Hematopoietic multipotent progenitor cell (in vitro differentiated cells): ENCODE measurements around a stretch of chr14.

DNA sequence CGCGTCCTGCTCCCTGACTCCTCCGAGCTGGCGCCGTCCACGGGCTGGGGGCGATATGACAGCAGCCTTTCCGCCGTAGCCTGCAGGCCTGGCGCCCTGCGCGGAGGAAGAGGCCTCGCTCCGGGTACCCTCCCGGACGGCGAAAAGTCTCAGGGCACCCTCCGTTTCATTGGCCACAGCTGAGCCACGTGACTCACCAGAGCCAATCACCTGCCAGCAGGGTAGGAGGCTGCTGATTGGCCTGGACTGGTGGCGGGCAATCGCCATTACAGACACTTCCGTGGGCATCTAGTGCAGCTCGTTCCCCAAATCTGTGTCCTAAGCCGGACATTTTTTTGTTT is 177.0 kb upstream of the PPP2R5C start:
- CAGE, long polyA plus RNA: no peak

- CAGE, long polyA plus RNA: no peak
Observed at GRCh38 chr14:101689764-101690242, 71.7 kb upstream of the PPP2R5C start.

- CAGE, long polyA plus RNA: no peak
Observed at GRCh38 chr14:101760284-101760793, 1.2 kb upstream of the PPP2R5C start.

- CAGE, long polyA plus RNA: no peak
Observed at GRCh38 chr14:101781698-101782058, 20.2 kb downstream of the PPP2R5C start.

DNA sequence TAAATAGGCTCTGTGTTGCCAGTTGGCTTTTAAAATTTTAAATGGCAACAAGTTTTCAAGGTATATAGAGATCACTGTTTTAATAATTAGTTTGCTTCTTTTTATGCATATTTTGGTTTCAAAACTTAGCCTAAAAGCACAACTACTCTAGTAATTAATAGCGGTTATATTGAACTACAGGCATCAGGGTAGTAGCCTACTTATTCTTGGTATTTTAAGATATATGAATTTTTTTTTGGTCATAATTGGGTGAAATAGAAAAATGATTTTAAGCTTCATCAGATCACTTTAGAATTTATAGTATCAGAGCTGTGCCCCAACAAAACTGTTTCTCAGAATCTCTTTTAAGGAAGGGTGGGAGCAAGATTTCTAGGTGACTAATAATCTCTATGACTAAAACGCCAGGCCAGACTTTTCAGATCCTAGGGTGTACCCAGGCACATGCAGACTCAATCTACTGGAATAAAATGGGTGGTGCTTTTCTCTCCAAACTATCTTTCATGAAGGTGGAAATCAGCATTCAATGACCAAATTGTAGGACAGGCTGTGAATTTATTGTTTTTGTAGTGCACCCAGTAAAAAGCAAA is 49.2 kb downstream of the PPP2R5C start:
- CAGE, long polyA plus RNA: no peak

- CAGE, long polyA plus RNA: no peak
Observed at GRCh38 chr14:101842168-101842508, 80.6 kb downstream of the PPP2R5C start.

GRCh38 chr14:101845329-101846160 is 84.0 kb downstream of the PPP2R5C start:
- CAGE, long polyA plus RNA: no peak

GRCh38 chr14:101962254-101962892 is 2.0 kb upstream of the DYNC1H1 start:
- CAGE, long polyA plus RNA: no peak

DNA sequence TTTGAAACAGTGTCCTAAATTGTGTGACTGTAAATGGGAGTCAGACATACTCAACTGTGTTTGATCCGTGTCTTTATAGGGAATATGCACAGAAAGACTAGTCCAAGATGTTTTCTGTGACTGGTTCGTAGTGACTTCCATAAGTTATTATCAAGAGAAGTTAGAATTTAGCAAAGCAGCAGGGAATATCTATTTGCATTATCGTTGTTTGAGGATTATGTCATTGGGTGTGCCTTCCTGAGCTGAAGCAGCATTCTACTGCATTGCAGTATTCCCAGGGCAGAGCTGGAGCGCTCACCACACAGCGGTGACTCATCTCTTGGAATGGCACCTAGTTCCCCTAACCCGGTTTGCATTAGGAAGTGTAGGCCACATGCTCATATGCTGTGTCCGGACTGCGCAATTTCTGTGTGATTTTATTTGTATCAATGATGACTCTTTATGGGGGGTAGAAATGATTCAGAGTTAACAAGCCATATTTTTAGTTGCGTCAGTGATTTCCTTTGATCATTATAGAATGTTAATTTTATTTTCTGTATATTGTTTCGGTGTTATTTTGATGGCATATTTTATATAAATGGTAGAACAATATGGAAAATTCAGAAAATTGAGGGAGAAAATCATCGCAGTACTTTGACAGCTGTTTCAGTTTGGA is 8.0 kb downstream of the DYNC1H1 start:
- CAGE, long polyA plus RNA: no peak

DNA sequence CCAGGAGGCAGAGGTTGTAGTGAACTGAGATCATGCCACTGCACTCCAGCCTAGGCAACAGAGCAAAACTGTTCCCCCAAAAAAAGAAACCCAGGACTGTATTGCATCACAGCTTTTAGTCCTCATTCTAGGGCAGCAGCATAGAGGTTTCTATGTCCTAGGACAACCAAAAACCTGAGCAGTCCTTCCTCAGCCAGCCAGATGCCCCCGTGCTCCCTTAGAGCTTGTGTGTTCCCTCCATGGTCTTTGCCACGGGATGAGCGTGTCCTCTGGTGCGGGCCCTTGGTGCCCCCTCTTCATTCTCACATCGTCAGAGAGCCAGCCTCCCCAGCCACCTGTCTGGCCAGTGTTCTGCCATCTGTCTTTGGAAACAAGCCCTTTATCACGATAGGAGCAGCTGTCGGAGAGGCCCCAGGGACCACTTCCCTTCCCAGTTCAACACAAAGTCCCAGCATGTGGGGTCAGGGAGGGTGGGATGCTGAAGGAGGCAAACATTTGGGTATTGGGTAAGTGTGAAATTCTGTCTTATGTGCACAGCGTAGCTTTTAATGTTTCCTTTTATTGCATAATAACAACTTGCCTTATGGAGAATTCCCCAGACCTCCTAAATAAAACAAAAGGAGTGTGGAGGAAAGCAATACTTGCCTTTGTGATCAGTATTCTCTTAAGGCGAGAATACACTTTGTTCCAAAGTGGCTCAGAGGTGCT is 44.5 kb downstream of the DYNC1H1 start:
- CAGE, long polyA plus RNA: no peak

DNA sequence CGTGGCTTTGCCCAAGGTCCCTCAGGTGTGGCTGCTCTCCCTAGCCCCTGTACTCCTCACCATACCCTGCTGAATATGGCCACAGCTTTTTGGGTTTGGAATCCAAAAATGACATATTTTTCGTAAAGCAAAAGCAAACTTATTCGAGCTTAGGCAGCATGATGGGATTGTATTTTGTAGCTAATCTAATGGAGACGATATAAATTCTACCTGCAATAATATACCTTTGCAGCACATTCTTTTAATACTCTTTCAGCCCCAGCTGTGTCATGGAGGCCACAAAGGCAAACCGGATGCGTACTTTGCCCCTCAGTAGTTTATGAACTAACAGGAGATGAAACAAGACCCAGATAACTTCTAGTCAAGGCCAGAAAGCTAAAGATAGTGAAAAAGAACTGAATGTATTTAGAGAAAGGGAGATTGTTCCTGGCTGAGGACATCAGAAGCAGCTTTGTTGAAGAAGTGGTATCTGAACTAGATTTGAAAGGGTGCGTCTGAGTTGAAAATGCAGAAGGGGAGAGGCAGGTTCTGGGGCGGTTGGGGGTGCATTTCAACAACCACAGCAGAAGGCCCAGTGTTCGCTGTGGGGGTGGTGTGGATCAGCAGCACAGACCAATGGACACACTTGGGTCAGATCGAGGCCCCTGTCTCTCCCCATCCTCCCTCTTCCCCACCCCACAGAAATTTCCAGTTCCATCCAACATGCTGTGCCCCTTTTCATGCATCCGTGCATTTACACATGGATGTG is 2.0 kb downstream of the ZNF839 start:
- CAGE, long polyA plus RNA: no peak

DNA sequence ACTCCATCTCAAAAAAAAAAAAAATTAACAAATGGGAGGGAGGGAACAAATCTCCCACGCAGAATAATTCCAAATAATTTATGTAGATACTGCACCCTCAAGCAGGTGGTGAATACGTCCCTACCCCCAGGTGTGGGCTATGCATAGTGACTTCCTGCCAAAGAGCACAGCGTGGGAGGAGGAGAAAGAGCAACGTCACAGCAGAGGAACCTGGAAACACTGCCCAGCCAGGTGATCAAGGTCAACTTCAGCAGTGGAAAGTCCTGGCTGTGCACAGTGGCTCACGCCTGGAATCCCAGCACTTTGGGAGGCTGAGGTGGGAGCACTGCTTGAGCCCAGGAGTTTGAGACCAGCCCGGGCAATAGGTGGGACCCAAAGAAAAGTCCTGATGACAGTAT is 9.6 kb downstream of the CINP start:
- CAGE, long polyA plus RNA: no peak

DNA sequence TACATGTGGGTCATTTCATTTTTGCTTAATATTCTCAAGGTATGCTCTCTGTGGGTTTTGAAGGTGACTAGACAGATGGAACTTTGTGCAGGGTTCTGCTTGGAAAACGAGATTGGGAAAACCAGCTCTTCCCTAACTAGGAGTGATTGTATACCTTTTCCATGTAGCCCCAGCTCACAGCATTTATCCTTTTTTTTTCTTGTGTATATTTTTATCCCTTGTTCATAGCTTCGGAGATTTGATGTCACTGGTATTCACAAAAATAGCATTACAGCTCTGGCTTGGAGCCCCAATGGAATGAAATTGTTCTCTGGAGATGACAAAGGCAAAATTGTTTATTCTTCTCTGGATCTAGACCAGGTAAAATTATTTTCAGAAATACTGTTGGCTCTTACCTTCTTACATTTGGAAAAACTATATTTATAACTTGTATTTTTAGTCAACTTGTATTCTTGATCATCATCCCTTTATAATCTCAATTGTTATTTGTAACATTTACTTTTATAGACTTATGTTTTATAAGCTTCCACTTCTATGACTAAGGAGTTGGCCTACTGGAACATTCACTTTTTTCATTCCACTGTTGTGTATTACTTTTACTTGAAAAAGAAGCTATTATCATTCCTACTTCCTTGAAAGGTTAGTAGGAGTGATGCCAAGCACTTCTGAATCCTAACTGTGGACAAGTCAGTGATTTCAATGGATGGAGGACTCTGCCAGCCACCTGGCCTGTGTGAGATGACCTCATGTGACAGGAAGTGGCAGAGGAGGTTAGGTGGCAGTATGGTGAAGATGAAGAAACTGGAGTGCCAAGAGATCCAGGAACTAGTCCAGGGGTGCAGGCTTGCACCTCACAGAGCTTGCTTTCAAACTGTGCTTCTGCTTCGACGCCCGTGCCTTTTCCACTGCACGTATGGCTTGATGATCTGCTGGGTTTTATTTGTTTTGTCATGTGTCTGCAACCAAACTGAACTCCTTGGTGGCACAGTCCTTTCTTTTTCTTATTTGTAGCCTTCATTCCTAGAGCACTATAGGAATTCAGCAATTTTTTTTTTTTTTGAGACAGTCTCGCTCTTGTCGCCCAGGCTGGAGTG is 45.9 kb downstream of the TECPR2 start:
- CAGE, long polyA plus RNA: no peak

DNA sequence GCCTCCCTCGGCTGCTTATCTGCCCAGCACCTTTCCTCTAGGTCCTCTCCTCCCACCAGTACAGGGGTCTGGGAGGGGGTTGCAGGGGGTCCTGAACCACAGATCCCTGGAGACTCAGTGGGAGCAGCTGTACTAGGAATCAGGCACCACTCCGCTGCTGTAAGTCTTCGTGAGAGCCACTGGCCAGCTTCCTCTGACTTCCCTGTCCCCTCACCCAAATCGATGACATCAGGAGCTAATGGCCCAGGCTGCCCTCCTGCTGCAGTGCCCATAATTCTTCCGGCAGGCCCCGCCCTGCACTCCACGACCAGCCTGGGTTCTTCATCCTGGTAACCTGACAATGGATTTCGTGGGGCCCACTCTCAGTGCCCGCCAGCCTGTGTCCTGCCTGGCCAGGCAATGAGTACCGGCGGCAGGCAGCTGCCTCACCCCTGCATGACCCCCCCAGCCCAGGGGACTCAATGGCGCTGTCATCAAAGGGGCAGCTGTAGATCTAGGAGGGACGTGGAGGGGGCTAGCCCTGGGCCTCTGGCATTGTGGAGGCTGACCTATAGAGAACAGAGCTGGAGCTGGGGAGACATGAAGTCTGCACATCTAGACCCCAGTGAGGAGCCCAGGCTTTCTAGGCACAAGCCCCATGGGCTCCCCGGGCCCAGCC is 4.9 kb downstream of the ANKRD9 start:
- CAGE, long polyA plus RNA: no peak

DNA sequence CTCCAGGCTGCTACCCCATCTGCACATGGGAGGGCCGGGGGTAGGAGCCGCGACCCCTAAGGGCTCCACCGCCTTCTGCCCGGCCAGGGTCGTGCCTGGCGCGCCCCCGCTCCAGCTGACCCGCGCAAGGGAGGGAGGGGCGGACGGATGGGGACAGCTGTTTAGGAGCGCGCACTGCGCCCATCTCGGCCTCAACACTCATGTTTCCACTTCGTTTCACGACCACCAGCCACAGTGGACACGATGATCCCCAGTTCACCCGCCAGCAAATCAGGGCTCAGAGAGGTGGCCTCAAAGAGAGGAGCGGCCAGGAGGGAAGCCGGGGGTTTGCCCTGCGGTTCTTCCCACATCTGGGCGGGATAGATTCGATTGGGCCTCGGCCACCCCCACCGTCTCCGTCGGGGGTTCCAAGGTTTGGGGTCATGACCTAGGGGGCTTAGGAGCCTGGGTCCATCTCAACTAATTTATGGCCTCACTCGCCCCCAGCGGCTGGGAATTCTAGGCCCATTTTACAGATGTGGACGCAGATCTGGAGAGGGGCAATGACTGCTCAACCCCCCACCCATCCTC is 693 bp upstream of the ANKRD9 start:
- CAGE, long polyA plus RNA: no peak

- CAGE, long polyA plus RNA: no peak
Observed at GRCh38 chr14:102646162-102646631, 53.7 kb downstream of the RCOR1 start.

- CAGE, long polyA plus RNA: no peak
Observed at GRCh38 chr14:102683615-102684487, 91.4 kb downstream of the RCOR1 start.

DNA sequence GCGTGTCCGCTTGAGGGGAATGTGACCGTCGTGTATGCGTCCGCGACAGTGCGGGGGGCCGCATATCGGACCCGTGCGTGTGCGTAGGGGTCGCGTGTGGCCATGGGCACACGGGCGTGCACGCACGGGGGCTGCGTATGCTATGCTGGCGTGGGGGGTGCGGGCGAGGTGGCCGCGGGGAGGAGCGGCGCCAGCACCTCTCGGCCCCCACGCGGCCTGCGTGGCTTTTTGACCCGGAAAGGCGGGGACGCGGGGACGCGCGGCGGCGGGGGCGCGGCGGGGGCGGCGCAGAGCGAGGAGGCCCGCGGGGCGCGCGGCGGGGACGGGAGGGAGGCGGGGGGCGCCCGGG is 396 bp upstream of the TRAF3 start:
- CAGE, long polyA plus RNA: no peak

- CAGE, long polyA plus RNA: no peak
Observed at GRCh38 chr14:102817803-102818314, 40.6 kb downstream of the TRAF3 start.

DNA sequence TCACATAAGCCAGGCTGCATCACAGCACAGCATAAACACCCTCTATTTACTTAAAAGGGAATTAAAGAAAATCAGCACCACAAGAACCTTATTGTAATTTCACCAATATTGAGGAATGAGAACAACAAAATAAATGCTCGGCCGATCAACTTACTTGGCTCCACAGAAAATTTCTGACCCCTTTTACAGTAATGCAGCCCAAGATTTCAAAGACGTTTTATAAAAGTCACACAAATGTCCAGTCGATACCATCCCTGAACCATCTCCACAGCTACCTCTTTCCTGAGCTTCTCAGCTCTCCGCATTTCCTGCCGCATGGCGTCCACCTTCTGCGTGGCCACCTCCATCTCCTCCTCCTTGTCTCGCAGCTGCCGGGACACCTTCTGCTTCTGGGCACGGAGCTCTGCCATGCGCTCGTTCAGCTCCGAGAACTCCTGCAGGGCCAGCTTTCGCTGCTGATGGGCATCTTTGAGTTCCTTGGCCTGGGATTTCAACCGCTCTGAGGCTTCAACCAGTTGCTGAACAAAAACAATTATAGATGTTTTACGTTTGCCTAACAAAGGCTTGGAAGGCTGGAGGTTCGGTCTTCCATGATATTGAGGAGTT is 49.3 kb downstream of the AMN start:
- CAGE, long polyA plus RNA: no peak